Left cardiac atrium (tissue), 1 donor: ENCODE data around the genes NAP1L1 and OSBPL8.

GRCh38 chr12:70756106-70756660, 119.0 kb upstream of the PTPRB start:
- PRO-cap = no peak

DNA sequence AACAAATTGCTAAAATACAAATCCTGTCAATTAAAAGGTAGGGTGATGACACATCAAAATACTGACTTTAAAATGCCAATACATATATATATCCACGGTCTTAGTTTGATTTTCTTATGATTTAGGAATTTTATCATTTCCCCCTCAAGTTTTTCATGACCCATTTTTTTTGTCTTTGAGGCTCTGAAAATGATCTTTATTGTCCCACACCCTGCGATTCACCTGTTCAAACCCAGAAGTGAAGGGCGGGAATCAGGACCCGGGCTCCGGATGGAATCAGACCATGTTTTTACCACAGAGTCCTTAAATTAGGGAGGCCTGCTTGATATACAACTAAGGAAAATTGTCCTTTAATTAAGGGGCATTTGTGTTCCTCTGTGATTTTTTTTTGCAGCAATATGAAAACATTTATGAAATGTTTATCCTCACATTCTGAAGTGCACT, 794 bp downstream of the TSPAN8 start:
- PRO-cap = no peak

- PRO-cap = no peak
Measured at GRCh38 chr12:71602800-71603565, 60.7 kb downstream of the ZFC3H1 start.

DNA sequence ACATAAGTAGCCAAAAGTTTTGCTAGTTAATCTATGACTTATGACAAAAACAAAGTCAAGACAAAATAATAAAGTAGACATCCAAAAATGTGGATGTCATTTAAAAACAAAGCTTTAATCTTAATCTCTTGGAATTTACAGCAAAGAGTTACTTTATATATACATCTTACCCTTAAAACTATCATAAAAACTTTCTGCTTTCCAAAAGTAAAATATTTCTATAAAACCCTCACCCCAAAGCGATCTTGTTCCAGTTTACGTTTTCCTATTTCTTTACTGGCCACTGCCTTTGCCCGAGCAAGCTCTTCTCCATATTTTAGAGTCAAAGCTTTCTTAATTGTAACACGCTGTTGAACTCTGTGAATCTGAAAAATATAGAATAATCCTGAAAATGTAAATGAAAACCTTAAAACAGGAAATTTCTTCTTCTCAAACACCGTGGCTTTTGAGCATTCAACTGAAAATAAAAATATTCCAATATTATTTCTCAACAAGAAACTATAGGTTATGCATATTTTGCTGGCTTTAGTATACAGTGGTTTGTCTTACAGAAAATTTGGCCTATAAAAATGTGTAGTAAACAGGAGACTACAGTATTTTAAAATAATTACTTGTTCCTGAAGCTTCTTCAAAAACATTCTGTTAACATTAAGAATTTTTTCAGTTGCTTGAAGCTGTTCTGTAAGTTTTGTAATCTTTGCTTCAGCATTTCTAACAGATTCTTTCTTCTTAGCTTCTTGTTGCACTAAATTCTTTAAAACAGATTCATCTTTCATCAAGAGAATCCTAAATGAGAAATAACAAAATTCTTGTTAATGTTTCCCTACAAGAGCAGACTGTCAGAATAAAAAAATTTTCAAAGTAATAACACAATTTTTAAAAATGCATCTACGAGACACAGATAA, 30.7 kb downstream of the ZFC3H1 start:
- PRO-cap = no peak

GRCh38 chr12:71639439-71639923, 24.2 kb downstream of the ZFC3H1 start:
- PRO-cap = no peak

GRCh38 chr12:71756133-71756961, 1.7 kb downstream of the RAB21 start:
- PRO-cap = no peak

GRCh38 chr12:71782392-71782735, 27.7 kb downstream of the RAB21 start:
- PRO-cap = no peak

DNA sequence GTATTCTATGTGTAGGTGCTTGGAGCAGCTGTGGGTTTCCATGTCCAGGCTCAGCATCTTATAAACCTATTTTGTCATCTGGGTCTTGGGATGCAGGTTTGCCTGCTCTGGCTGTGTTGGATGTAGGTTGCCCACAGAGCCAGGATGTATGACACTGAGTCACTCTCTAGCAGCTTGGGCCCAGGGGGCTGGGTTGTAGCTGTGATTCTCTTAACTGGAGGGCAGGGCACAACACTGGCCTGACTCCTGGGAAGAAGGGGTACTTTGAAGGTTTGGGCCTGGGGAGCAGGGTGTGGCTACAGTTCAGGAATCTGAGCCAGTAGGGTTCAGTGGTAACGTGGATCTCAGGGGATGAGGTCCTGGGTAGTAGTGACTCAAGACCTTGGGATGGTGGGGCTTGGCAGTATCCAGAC, 25.6 kb downstream of the TBC1D15 start:
- PRO-cap = no peak

GRCh38 chr12:72273282-72273895, 1.2 kb downstream of the TRHDE start:
- PRO-cap = no peak

GRCh38 chr12:72274821-72275461, 2.8 kb downstream of the TRHDE start:
- PRO-cap = no peak

DNA sequence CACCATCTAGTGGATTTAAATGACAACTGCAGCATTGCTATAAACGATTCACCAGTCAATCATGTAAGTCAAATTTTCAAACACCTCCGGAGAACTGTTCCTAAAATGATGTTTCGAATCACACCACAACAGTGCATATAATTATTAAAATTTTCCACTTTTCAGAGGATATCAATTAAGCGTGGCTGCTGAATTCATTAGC, 339 bp upstream of the ATXN7L3B start:
- PRO-cap = no peak

GRCh38 chr12:75815143-75815826, 269.2 kb downstream of the NAP1L1 start:
- PRO-cap = no peak

DNA sequence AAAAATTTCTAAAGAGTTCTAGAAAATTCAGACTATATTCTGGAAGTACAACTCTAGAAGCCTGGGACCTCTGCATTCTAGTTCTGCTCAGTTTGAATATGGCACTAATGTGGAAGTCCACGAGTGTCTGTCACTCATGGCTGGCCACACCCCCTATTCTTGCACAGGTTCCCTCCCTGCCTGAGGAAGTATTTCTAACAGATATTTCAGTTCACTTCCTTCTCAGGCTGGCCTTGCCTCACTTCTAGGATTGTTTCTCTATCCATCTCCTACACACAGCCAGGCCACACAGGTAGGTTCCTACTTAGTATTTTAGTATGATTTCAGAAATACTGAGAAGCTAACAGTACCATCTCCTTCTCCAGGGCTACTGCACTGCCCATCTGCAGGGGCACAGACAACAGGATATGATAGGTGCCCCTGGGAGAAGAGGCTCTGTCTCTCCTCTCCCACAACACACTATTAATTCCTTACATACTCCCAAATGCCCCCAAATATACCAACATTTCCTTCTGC, 120.2 kb downstream of the NAP1L1 start:
- PRO-cap = no peak

GRCh38 chr12:75978664-75979006, 105.8 kb downstream of the NAP1L1 start:
- PRO-cap = no peak

GRCh38 chr12:75979110-75979747, 105.3 kb downstream of the NAP1L1 start:
- PRO-cap = no peak

- PRO-cap = no peak
Measured at GRCh38 chr12:76059622-76060814, 24.5 kb downstream of the NAP1L1 start.

DNA sequence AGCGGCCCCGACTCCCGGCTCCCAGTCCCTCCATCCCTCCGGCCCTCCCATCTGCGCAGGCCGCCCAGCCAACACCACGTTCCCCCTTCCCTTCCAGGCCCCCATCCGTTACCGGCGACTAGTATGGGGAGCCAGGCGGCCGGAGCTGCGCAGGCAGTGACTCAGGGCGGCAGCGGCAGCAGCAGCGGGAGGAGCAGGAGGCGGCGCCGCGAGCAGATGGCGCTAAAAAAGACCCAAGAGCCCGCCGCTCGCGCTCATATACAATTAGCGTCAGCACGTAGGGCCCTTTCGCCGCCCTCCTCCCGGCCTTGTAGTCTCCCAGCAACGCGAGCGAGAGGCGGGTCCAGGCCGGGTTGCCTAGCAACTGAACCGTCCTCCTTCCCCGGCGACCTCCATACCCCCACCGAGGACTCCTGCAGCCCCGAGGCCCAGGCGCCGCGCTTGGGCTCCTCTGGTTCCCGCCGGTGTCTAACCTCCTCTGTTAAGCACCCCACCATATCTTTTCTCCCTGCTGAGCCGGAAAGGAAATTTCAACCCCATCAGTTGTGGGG, at the start of gene NAP1L1:
NAP1L1 (minus strand) TSS at position 231 of the 551 bp plus-strand sequence.
- PRO-cap = bidirectional peak, plus-strand start outside the sequence, minus-strand start at position 231 of the sequence

- PRO-cap = no peak
Measured at GRCh38 chr12:76523485-76523847, 36.1 kb downstream of the OSBPL8 start.

- PRO-cap = no peak
Measured at GRCh38 chr12:76542326-76542764, 17.2 kb downstream of the OSBPL8 start.

DNA sequence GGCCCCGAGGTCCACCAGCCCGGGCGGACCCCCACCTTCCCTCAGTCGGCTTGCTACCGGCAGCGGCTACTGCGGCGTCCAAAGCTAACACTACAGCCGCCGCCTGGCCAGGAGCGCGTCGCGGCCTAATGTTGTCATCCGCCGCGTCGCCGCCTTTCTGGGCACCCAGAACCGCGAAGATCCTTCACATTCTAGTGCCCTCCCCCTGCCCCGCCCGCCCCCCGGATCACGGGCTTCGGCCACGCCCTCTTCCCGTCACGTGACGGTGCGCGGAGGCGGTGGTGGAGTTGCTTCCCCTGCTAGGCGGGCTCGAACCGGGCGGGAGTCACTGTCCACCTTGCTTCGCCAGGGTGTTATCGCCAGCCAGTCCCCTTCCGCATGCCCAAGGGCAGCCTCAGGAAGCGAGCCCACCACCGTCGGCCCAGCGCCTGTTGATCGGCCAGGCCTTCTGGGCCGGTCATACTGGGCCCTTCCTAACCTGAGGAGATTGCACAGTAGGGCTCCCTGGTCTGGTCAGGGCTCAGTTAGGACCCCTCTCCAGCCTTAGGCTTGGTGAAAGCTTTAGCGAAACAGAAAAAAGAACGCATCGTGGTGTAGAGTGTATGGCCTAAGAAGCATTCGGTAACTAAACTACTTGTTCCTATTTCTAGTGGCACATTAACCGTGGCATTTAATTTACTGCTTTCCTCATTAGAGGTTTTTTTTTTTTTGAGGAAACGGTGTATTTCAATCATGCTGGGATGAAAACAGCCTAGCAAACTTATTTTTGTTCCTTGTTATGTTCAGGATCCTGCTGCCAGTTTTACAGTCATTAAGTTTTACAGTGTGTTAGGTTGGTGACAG, at the start of gene OSBPL8:
OSBPL8 (minus strand) TSS at position 159 of the 843 bp plus-strand sequence.
- PRO-cap = bidirectional peak, plus-strand start at position 262 of the sequence, minus-strand start at position 159 of the sequence